Mammary microvascular endothelial cell (primary cell): ENCODE measurements around a stretch of chr1.

DNA sequence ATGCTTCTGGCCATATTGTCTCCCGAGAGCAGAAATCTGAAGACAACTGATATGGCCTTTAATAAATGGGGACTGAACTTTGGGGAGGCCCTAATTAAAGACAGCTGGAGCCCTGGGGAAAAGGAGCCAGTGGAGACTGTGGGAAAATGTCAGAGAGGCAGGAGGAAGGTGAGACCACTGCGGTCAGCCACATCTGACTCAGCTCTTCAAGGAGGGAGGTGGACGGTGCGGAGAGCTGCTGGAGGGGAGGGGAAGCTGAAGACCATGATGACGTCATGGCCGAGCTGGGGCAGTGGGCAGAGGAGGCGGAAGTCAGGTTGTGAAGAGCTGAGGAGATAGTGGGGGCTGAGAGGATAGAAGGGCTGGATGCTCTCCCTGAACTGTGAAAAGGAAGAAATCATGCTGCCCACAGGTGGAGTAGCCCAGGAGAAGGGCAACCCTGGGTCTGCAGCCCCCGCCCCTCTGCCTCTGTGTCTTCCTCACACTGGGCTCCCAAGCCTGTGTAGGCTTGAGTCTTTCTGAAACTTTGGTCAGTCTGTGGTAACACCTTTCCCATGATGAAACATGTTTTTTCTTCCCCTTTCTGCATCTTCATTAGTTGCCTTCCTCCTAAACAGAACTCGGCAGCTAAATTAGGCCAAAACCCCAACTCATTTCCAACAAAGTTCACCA is 14.1 kb upstream of the NCF2 start:
- RAMPAGE, long total RNA, result no peak

- RAMPAGE, long total RNA, result no peak
Measured at GRCh38 chr1:183609154-183609660, 18.9 kb upstream of the NCF2 start.

- RAMPAGE, long total RNA, result no peak
Measured at GRCh38 chr1:183634872-183635371, 661 bp downstream of the ARPC5 start.

DNA sequence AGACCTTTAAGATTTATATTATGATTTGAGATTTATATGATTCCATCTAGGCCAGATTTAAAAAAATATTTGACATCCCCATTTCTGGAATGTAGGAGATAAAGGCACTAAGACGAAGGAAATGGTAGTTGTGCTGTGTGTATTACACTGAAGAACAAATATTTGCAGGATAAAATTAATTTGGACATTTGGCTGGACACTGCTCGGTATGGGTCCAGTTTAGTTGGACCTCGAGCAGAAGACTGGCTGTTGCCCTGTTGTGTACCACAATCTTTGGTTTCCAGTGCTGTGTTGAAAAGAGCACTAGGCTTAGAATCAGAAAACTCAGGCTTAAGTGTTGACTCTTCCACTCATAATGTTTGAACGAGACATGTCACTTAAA is 1.1 kb upstream of the ARPC5 start:
- RAMPAGE, long total RNA, result no peak

- RAMPAGE, long total RNA, result no peak
Measured at GRCh38 chr1:183652559-183652992, 540 bp downstream of the APOBEC4 start.

- RAMPAGE, long total RNA, result no peak
Measured at GRCh38 chr1:183812896-183813503, 8.1 kb downstream of the RGL1 start.

- RAMPAGE, long total RNA, result no peak
Measured at GRCh38 chr1:183821574-183822075, 16.7 kb downstream of the RGL1 start.

GRCh38 chr1:183881738-183882281 is 76.9 kb downstream of the RGL1 start:
- RAMPAGE, long total RNA, result no peak

- RAMPAGE, long total RNA, result no peak
Measured at GRCh38 chr1:183995275-183995676, 42.3 kb downstream of the COLGALT2 start.

- RAMPAGE, long total RNA, result no peak
Measured at GRCh38 chr1:184503852-184504434, 117.1 kb downstream of the C1orf21 start.

DNA sequence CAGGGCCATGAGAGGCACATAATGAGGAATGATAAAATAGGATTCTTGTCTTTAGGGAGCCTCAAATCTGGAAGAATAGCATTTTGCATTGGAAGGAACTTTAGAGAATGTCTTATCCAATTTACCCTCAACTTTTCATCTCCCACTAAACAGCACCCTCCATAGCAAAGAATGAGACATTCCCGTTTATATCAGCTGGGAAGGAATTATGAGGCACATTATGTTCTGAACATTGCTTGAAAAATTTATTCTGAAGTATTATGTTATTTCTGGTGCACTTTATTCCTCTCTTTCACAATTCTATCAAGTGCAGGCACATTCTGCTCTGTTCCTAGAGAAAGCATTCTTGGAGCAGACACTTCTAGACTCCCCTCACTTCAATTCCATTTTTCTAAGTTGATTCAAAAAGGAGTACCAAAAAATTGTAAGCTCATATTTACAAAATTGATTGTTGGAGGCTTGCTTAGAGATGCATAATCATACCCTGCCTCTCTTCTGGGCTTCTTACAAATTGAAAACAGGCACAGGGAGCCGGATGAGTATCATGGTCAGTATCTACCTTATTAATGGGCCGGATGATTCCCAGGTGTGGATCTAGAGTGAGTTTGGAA is 147.8 kb downstream of the EDEM3 start:
- RAMPAGE, long total RNA, result no peak

DNA sequence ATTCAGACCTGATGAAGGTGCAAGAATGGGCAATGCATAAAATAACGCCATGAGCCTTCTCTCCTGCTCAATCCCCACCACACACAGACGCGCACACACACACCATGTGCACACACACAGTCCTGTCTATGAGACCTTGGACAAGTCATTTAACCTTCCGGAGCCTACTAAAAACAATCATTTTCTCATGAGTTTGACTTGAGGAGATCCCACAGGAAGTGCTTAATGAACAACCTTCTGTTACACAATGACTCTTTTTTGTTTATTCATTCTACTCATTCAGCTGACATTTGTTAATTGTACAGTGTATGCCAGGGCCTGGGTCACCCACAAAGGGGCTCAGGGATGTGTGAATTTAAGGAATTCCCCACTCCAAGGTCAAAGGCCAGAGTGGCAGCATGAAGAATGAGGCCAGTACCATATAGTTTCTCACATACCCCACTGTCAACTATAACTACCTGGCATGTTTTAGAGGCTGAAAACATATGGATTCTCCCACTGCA is 125.3 kb downstream of the EDEM3 start:
- RAMPAGE, long total RNA, result no peak

- RAMPAGE, long total RNA, result no peak
Measured at GRCh38 chr1:184792340-184793143, 37.9 kb upstream of the EDEM3 start.

DNA sequence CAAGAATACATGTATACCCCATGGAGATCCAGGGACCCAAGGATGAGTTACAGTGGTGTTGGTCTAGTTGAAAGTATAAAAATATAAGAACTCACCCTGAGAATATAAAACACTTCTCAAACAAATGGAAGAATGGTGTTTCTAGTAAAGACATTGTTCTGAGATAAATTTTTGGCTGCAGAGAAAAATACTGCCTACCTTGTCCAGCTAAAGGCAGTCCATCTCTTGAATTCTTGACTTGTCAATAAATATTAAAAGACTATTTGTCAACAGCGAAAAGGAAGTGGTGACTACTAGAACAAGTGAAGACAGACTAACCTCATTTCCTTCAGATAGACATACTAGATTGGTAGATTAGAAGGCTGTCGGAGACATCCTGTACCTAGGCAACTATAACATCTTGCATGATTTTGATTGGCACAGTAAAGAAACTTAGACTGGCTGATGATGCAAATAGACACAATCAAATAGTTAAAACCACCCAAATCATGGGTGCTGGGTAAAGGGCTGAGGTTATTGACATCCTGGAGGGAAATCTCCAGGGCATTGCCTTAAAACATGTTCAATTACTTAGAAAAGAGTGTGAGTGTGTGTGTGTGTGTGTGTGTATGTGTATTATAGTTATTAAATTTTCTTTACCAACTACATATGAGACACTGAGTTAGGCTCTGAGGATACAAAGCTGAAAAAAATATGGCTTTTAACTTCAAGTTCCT is 85.9 kb upstream of the EDEM3 start:
- RAMPAGE, long total RNA, result no peak

DNA sequence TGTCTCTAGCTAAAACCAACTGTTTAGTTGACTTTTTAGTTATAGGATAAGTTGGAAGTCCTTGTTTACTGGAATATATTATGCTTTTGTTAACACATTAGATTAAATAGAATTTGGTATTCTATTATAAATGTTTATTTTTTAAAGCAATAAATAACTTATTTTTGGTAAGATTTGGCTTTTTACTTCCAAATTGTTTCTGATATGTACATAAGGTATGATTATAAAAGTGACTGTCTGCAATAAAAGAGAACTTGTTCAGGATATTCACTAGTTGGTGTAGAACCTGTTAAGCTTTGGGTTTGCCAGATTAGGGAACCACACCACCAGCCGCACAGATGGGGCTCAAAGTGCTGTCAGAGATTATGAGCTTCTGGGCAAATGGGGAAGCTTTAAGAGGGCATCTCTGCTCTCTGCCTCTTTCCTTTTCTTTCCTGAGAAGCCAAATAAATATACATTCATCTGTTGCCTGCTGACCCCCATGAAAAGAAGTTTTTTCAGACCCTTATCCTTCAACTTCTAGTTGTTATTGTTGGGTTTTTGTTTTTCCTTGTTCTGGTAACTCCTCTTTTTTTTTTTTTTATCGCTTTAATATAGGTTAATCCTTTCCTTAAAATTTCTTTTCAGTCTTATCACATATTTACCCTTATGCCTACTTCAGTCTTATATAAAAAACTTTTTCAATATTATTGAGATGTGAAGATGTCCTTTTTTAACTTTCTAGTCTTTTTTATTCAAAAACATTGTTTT is 25.4 kb downstream of the IVNS1ABP start:
- RAMPAGE, long total RNA, result no peak

DNA sequence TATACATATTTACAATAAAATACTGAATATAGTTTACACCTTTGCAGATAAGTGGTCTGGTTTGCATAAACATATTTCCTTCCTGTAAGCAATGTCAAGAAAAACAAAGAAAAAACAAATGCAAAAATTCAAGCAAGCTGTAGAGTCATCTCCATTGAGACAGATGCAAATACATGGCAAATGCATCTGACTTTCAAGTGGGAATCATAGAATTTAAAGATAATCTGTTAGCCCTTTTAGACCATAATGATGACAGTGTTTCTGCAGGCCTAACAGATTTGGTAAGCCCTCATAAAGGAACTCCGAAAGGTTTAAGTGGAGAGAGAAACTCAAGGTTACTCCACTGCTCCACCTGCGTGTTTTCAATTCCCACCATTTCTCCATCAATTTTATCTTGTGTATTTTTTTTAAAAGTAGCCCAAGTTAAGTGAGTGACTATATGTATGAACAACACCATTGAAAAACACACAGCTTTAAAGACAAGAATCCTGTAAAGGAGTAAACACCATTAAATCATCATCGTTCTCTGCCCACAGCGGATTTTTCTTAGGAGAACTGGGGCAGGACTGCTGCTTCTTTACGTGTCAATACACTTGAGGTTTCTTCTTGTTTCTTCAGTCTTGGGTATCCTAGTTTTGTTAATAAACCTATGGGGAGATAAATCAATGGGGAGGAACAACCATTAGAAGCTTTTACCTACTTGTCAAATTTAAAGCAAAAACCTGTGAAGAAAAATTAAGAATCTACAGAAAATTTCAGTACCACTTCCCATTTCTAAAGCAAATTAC is 10.9 kb downstream of the IVNS1ABP start:
- RAMPAGE, long total RNA, result no peak

- RAMPAGE, long total RNA, result no peak
Measured at GRCh38 chr1:185314048-185314906, 2.8 kb downstream of the IVNS1ABP start.

GRCh38 chr1:185346304-185346761 is 29.3 kb upstream of the IVNS1ABP start:
- RAMPAGE, long total RNA, result no peak

- RAMPAGE, long total RNA, result no peak
Measured at GRCh38 chr1:185393734-185394054, 76.7 kb upstream of the IVNS1ABP start.

GRCh38 chr1:185439547-185440320 is 122.7 kb upstream of the IVNS1ABP start:
- RAMPAGE, long total RNA, result no peak